H9 (cell line): ENCODE measurements around the gene UTRN.

GRCh38 chr6:144284525-144285713, at the start of gene UTRN:
Gene UTRN, plus strand, starts transcription at chr6:144285335.
- PRO-cap: bidirectional peak, plus-strand start at chr6:144284986, minus-strand start at chr6:144284832; bidirectional peak, plus-strand start at chr6:144285336, minus-strand start at chr6:144285132

- PRO-cap: no peak
These were observed 19.1 kb downstream of the UTRN start for GRCh38 chr6:144304103-144304723.

GRCh38 chr6:144336716-144337310, 51.7 kb downstream of the UTRN start:
- PRO-cap: no peak

GRCh38 chr6:144344736-144345315, 59.7 kb downstream of the UTRN start:
- PRO-cap: no peak

- PRO-cap: no peak
These were observed 64.7 kb downstream of the UTRN start for GRCh38 chr6:144349908-144350202.

DNA sequence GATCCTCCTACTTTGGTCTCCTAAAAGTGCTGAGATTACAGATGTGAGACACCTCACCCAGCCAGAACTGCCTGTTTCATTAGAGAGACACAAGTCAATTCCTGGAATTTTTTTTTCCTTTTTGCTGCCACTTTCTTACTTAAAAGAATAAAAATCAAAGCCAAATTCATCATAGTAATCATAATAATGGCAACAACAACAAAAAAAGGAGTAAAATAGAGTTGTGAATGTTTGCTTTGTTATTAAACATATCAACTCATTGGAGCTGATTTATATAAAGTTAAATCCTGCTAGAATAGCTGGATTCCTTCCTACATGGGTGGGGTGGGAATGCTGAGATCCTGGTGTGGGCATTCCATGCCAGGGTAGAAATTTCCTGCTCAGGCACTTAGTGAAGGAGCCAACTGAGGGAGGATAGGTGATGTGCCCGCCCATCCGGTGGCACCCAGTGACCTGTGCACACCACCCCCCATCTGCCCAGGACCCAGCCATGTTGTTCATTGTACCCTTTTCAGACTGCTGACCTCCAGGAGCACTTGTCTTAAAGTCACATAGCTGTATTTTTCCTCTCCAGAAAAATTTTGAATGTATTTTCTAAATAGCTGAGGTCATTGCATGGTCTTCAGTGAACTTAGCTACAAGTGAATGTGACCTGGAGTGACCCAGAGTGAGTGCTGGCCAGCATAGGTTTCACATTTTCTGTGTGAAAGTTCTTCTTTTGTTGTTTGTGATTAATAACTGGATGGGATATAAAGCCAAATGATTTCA, 76.9 kb downstream of the UTRN start:
- PRO-cap: no peak

GRCh38 chr6:144364602-144365040, 79.5 kb downstream of the UTRN start:
- PRO-cap: no peak

DNA sequence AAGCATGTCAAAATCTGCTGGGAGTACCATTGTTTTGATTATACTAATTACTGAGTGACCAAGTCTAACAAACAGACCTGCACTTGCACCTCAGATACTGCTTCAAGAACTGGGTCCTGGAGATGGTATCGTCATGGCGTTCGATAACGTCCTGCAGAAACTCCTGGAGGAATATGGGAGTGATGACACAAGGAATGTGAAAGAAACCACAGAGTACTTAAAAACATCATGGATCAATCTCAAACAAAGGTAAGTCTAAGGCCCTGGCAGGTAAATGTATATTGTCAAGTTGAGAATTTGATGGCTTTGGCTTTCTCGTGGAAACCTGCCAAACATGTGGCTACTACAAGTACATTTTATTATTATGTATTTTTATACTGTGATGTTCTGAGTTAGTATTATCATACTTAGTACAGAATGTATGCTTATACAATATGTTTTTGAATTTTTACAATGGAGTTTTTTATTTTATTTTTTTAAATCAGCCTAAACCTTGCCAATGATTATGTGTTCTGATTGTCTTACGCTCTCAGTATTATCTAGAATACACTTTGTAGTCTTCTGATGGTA, 272.0 kb downstream of the UTRN start:
- PRO-cap: no peak

GRCh38 chr6:145733587-145734051, 1.7 kb downstream of the EPM2A start:
- PRO-cap: no peak

GRCh38 chr6:145804375-145804934, 10.1 kb downstream of the FBXO30 start:
- PRO-cap: no peak

- PRO-cap: no peak
These were observed 1.4 kb upstream of the GRM1 start for GRCh38 chr6:146027501-146027760.

DNA sequence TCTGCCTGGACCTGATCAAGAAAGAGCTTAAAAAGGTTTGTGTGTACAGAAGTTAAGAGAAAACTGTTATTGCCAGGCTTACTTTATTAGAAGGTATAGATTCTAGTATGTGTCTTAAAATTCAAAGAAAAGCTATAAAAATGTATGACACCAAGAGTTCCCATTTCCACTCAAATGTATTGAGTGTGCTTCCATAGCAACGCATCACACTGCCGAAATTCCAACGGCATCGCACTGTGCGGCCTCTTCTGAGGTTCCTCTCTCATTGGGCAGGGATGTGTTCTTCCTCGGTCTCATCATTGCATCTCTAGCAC, 171.4 kb downstream of the ADGB start:
- PRO-cap: no peak

DNA sequence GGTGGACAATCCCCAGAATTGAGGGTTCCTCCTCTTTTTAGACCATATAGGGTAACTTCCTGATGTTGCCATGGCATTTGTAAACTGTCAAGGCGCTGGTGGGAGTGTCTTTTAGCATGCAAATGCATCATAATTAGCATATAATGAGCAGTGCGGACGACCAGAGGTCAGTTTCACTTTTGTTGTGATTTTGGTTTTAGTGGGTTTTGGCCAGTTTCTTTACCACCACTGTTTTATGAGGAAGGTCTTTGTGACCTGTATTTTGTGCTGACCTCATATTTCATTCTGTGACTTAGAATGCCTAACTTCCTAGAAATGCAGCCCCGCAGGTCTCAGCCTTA, 288.5 kb downstream of the ADGB start:
- PRO-cap: no peak

- PRO-cap: no peak
These were observed 289.6 kb upstream of the STXBP5 start for GRCh38 chr6:146914330-146915353.

- PRO-cap: no peak
These were observed 77.5 kb upstream of the STXBP5 start for GRCh38 chr6:147126713-147127130.

DNA sequence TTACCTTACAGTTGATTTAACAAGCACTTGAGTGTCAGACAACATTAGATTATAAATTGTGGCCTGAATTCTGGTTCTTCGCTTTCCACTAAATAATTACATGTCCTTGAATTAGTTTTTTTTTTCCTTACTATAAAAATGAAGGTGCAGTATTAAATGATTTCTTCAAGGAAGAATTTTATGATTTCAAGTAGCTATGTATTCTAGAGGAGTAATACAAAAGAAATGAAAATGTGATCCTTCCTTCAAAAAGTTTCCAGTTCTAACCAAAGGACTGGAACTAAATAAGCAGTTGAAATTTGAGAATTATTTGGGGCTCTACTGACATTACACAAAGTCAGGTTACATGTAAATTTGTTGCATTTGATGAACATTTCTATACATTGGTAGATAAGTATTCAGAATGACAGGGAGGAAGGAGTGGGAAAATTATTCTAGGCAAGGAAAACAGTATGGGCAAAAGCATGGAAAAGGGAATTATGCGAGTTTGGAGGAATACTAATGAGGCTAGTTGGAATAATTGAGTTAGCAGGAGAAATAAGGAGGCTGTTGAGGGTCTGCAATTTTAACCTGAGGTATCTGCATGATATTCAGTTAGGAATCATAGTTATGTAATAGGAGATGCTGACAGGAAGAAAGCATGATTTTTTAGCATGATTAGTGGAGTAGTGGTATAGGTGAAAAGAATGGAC, 5.3 kb downstream of the STXBP5 start:
- PRO-cap: no peak

GRCh38 chr6:147296641-147297245, 92.5 kb downstream of the STXBP5 start:
- PRO-cap: no peak

DNA sequence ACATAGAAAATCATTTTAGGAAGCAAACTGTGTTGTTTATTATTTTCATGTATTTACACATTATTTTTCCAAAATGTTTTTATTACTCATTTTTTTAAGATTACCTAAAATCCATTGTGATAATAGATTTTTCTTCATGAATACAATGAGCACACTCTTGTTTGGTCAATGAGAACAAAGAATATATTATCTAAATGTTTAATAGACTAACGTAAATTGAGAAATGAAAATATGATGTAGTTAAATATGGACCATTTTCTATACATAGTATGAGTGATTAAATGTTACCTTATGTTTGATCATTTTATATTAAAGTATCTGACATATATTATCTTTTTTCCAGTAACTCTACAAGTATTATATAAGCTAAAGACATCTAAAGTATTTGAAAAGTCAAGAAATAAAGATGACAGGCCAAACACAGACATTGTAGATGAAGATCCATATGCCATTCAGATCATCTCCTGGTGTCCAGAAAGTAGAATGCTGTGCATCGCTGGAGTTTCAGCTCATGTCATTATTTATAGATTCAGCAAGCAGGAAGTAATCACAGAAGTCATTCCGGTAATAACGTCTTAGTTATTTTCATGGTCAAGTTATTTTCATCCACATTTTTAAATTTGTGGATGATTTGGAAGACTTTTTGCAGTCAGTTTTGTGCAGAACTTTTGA, 111.1 kb downstream of the STXBP5 start:
- PRO-cap: no peak

GRCh38 chr6:147507331-147508190, 929 bp upstream of the SAMD5 start:
- PRO-cap: no peak

GRCh38 chr6:147558929-147559533, 50.5 kb downstream of the SAMD5 start:
- PRO-cap: no peak